ENCODE measurements around the genes TTC39A and DMRTB1.

DNA sequence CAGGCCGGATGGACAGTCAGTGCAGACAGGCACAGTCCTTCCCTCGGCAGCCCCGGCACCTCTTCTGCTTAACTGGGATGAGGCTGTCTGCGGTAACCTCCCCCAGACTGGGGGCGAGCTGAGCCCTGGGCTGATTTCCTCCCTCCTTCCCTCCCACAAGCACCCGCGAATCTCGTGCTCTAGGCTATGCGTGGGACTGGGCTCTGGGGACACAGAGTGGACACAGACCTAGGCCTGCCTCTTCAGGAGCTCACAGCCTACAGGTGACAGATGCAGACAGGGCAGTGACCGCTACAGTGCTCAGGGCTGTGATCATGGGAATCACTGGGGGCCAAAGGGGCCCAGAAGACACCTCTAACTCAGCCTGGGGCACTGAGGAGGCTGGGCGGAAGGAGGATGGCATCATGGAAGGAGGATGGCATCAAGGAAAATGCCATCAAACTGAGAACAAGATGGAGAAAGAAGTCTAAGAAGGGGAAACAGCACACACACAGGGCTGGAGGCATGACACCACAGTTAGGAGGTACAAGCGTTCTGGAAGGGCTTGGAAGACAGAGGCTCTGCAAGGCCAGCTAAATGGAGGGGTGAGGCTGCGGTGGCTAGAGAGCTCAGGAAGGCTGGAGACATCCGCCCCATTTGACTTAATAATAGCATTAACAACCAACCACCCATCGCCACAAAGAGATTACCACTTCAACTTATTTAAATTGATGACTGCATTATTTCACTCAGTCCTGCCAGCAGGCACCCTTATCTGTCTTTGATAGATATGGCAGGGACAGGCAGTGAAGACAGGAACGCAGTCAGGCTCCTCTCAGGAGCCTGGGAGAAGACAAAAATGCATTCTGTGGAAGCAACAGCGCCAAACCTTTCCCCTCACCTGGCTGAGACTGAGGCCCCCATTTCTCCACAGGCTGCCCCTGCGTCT, 4.2 kb downstream of the TTC39A start:
- RRBS = 77% methylated on average over 3 of the region's 18 CpGs

- RRBS = 5% methylated on average over 61 of the region's 97 CpGs
Measured at GRCh38 chr1:51329963-51330893, at the start of gene TTC39A. TTC39A (minus strand) TSS chr1:51330562.

DNA sequence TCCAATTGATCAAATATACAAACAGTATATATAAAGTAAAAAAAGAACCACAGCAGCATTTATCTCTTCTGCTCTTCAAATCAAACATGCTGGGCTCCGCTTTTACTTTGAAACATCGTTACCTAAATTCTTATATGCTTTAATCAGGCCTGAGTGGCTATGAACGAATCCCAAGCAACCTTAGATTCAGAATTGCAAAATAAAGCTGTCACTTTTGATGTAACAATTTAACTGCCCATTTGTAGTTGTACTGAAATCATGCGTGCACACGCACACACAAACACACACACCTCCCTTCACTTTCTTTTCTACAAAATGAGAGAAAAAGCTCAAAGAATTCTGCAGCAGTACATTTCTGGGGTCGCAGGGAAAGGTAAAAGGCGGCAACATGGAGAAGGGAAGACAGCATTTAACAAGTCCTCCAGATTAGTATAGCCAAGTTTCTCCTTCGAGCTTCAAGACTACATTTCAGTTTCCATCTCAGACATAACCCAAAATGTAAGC, 92.1 kb upstream of the TTC39A start:
- RRBS = no CpG with 5 or more reads among the region's 8 CpGs

- RRBS = no CpG with 5 or more reads among the region's 7 CpGs
Measured at GRCh38 chr1:51570340-51570972, 46.4 kb upstream of the OSBPL9 start.

- RRBS = no CpG with 5 or more reads among the region's 5 CpGs
Measured at GRCh38 chr1:51572226-51572779, 44.6 kb upstream of the OSBPL9 start.

- RRBS = no CpG with 5 or more reads among the region's 11 CpGs
Measured at GRCh38 chr1:51583311-51583973, 33.5 kb upstream of the OSBPL9 start.

GRCh38 chr1:51693094-51693800, 76.4 kb downstream of the OSBPL9 start:
- RRBS = no CpG with 5 or more reads among the region's 6 CpGs

DNA sequence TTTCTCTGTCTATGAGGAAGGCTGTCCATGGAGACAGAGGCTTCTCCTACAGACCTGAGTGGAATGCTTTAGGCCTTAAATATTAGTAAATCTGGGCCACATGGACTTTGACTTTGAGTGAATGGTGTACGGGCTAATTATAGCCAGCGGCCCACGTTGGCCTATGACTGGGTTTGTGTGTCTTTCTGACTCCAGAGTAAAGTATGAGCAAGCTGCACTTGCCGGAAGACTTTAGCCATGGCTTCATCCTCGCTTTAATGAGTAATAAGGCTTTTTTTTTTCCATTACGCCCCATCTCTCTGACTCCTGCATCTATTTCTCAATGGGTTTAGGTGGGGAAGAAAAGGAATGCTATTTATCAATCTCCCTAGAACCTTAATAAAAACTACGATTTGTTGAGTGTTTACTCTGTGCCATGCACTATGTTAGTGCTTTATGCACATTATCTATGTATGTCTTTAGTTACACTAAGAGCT, 21.1 kb downstream of the RAB3B start:
- RRBS = no CpG with 5 or more reads among the region's 7 CpGs

- RRBS = no CpG with 5 or more reads among the region's 9 CpGs
Measured at GRCh38 chr1:52356793-52357400, 9.1 kb downstream of the CC2D1B start.

GRCh38 chr1:52409168-52409607, 4.8 kb downstream of the PRPF38A start:
- RRBS = no CpG with 5 or more reads among the region's 7 CpGs

DNA sequence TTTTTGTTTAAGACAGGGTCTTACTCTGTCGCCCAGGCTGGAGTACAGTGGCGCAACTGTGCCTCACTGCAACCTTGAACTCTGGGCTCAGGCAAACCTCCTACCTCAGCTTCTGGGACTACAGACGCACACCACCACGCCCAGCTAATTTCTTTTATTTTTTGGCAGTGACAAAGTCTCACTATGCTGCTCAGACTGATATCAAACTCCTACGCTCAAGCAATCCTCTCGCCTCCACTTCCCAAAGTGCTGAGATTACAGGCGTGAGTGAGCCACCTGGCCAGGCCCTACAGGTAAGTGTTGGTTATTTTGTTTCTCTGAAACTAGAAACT, 2.4 kb downstream of the TUT4 start:
- RRBS = no CpG with 5 or more reads among the region's 7 CpGs

DNA sequence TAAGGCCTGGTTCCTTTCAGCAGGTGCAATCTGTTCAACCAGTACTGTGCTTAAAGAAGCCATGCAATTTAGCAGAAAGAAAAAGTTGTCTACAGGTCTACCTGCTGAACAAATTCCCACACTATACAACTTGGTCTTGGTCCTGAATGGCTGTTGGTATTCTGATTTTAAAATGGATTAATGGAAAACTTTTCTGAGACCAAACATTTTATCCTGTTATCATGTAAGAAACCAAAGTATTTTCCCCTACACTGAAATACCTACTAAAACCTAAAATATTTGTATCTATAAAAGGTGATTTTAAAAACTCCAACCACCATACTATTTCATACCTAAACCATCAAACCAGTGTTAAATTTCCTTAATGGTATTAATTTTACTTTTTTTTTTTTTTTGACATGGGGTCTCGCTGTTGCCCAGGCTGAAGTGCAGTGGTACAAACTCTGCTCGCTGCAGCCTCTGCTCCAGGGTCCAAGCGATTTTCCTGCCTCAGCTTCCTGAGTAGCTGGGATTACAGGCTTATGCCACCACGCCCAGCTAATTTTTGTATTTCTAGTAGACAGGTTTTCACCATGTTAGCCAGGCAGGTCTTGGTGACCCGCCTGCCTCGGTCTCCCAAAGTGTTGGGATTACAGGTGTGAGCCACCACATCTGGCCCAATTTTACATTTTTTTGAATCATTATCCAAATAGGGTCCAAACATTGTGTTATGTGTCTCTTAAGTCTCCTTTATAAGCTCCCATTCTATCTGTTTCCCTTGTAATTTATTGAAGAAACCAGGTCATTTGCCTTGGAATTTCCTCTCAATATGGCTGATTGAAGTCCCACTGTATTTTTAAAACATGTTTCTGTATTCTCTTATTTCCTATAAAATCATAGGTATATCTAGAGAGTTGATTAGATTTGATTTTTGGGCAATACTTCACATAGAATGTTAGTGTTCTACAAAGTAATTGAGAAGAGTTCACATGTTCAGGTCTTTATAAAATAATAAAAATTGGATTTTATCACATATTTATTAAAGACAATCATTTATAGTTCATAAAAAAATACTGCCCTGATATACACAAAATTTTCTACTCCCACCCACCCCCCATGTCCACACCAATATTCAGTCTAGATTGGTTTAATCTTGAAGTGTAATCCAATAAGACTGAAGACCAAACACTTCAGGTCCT, 5.9 kb upstream of the CZIB start:
- RRBS = no CpG with 5 or more reads among the region's 6 CpGs

- RRBS = no CpG with 5 or more reads among the region's 3 CpGs
Measured at GRCh38 chr1:53246814-53247084, 8.4 kb upstream of the MAGOH start.

DNA sequence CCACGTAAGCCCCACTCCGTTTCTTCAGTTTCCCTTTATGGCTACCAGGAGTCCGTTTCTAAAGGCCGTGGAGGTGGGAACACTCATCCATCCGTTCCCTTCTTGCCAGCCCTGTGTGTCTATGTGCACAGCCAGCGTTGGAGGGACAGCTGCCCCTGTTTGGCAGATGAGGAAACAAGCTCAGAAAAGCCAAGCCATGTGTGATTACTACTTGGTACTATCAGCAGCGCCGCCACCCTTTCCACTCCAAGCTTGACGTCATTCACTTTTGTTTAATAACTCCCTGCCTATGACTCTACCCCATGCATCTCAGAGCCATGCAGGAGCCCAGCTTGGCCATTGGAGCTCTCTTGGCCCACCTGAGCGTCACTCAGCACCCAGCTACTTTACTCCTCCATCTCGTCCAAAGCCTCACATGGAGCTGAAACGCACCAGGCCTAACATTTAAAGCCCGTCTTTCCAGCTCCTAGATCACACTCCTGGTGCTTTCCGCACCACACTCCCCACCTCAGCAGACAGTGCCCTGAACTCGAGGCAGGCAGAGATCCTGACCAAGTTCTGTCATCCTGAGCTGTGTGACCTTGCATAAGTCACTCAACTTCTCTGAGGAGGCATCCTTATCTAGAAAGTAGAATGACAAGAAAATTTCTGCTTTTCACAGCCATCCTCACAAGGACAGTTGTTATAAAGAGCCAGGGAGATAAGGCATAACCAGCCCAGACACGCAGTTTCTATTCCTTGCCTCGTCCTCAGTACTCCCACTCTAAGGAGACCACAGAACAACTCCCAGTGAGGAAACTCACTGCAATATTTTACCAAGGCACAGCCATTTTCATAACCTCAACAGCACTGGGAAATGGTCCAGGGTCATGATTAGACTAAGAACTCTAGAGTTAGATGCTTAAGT, 3.3 kb downstream of the LRP8 start:
- RRBS = no CpG with 5 or more reads among the region's 17 CpGs

- RRBS = 3% methylated on average over 4 of the region's 14 CpGs
Measured at GRCh38 chr1:53409935-53410564, 49.1 kb upstream of the DMRTB1 start.

DNA sequence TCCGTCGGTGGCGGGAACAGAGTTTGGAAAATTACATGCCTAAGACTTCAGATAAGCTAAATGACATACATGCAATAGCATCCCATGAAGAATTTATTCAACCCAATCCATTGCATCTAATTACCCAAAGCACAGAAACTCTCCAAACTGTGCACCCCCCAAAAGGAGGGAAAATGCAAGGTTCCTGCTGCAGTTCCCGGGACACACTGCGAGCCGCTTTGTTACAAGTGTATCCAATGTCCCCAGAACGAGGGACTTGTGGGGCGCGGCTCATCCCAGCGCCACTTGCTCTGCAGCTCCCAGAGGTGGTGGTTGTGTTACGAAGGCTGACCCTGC, at the start of gene DMRTB1:
DMRTB1 (plus strand) TSS at position 284 of the 336 bp plus-strand sequence.
- RRBS = no CpG with 5 or more reads among the region's 11 CpGs

DNA sequence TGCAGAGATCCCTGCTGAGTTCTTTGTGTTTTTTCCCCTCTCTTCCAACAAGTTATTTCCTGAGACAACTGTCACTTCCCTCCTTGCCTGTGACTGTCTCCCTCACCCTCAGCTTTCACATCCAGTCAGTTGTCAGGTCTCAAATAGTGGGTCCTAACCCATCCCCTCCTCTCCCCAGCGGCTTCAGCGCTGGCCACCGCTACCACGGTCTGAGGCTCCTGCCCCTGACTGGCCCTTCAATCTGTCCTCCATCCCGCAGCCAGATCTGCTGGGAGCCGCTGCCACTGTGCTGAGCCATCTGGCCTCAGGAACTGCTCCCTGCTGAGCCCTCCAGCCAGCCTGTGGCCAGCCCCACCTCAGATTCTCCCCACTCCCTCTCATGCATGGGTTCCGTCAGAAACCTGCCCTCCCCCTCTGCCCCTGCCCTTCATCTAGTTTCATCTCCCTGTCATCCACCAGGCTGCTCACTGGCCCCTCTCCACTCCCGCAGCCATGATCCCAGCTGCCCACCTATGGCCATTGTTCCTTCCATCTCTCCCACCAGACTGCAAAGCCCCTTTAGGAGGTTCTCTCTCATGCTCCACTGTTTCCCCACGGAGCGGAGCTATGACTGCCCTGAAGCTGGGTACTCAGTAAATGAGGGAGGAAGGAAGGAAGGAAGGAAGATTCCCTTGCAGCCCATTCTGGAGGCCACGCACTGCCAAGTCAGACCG, 53.2 kb downstream of the GLIS1 start:
- RRBS = no CpG with 5 or more reads among the region's 12 CpGs

DNA sequence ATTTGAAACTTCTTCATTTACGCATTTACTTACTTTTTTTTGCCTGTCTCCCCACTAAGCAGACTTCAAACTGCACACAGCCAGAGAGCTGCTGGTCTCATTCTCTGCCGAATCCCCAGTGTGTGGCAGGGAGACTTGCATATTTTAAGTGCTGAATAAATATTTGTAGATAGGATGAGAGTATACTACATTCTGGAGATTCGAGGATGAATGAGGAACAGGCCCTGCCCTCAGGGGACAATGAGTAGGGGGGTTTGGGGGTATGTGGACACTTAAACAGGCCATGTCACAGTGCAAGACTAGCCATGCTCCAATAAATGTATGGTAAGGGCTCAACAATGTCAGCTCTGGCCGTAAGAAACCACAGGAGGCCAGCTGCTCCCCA, 8.3 kb downstream of the DIO1 start:
- RRBS = no CpG with 5 or more reads among the region's 4 CpGs